Bronchus (tissue), 1 donor: ENCODE data around the gene GHRL.

- PRO-cap: no peak
Observed at GRCh38 chr3:10196432-10196992, 31.8 kb downstream of the IRAK2 start.

GRCh38 chr3:10199109-10199514 lies 34.4 kb downstream of the IRAK2 start:
- PRO-cap: no peak

- PRO-cap: no peak
Observed at GRCh38 chr3:10240822-10241331, 7.4 kb upstream of the TATDN2 start.

- PRO-cap: no peak
Observed at GRCh38 chr3:10292410-10293628, at the start of gene GHRL. GHRL (minus strand) TSS chr3:10292947.

GRCh38 chr3:10319939-10320865 lies 710 bp downstream of the SEC13 start:
- PRO-cap: no peak

GRCh38 chr3:10492410-10492673 lies 13.0 kb downstream of the ATP2B2 start:
- PRO-cap: no peak

- PRO-cap: no peak
Observed at GRCh38 chr3:10506624-10507110, 1.3 kb upstream of the ATP2B2 start.

DNA sequence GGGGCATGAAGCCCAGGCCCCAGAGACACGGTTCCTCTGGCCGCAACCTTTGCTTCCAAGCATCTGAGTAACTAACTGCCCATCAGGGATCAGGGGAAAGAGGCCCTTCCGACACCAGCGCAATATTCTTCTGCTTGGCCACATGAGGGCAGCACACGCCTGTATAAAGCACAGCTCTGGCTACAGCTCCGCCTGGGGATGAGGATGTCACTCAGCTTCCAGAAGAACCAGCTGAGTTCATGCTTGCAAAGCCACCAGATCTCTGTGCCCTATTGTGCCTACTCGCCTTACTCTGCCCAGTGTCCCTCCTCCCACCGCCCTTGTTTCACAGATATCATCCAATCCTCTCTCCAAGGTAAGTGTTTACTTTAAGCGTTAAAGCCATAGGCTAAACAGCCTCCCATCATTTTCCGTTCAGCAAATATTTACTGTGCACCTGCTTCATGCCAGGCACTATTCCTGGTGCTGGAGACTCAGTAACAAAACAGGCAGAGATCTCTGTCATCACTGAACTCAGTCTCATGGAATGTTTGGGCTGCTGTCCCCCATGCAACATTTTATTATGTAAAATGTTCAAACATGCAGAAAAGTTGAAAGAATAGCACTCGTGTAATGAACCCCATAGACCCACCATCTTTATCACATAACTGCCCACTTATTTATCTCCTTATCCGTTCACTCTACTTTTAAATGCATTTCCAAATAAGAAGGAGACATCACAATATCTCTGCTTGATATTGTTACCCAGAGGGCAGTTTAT lies 57.2 kb upstream of the SLC6A11 start:
- PRO-cap: no peak

DNA sequence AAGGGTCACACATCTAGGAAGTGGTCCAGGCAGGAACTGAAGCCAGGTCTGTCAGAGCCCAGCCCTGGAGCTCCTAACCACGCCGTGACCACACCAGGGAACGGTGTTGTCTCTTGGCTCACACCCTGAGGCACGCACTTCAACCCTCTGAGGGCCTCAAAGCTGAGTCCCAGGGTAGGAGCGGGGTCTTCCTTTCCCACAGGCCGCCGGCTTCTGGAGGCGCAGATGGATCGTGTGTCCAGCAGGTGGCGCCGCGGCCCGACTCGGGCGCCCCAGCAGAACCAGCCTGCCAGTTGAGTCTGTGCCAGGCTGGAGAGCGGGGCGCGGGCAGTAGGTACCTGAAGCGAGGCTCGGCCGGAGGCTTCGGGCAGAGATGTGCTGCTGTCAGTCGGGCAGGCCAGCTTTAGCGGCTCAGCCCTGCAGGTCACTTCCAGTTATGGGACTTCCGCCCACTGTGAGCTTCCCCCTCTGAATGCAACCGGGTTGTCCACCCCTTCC lies 68.2 kb downstream of the SLC6A1 start:
- PRO-cap: no peak

GRCh38 chr3:11289022-11289600 lies 16.9 kb downstream of the ATG7 start:
- PRO-cap: no peak

DNA sequence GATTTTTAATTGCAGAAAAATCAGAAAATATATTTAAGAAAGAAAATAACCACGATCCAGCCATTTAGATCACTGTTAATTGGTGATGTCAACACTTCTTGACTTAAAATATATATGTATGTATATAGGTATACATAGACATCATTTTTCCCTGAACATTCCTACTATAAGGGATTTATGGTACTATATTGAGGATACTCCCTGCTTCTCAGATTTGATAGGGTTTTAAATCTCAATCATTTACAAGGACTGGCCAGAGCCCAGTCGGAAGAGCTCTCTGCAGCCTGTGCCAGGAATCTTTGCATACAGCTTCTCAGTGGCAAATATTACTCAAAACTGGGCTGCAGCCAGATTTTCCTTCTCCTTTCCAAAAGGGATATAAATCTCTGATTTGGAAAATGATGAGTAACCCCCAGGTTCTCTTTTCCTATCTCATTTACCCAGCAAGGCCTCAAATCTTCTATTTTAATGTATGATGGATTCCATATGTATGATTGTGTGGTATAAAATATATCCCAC lies 114.1 kb downstream of the ATG7 start:
- PRO-cap: no peak

- PRO-cap: no peak
Observed at GRCh38 chr3:11556154-11556824, 87.4 kb downstream of the VGLL4 start.

- PRO-cap: no peak
Observed at GRCh38 chr3:11557812-11558824, 85.6 kb downstream of the VGLL4 start.

DNA sequence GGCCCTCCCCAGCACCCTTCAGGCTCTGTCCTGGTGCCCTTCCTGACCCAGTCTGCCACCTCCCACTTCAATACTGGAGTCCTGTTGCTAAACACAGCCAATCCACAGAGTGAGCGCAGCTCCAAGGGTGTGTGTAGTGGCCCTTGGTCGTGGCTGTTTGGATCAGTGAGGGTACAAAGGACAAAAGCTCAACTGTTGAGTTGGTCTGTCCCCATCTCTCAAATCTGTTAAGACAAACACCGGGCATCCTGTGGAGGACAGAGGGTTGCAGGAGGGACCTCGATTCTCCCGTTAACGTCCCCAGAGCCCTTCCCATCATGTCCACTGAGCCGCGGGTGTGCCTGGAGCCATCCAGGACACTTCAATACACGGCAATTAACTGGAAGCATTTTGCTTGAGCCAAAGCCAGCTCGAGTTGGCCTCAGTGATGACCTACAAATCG lies 84.2 kb downstream of the VGLL4 start:
- PRO-cap: no peak

GRCh38 chr3:11721381-11721921 lies 77.7 kb upstream of the VGLL4 start:
- PRO-cap: no peak

GRCh38 chr3:12184176-12184693 lies 25.5 kb upstream of the TIMP4 start:
- PRO-cap: no peak

DNA sequence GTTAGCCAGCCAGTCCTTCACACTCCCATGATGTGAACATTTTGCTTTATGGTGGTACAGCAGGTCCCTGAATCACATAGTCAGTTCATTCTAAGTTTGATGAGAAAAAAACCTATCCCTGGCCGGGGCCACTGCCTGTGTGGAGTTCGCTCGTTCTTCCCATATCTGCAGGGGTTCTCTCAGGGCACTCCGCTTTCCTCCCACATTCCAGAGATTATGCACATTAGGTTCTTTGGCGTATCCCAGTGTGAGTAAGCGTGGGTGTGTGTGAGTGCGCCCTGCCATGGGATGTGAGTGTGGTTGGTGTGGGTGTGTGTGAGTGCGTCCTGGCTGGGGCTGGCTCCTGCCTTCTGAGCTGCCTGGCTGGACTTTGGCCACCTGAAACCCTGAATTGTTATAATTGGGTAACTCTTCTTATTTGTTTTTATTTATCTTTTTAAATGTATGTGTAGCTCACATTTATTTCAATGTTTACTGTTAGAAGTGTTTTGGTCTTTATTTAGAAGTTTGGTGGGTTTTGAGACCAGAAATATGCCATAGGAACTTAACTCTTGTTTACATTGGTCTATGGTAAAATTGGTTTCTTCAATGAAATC lies 64.1 kb upstream of the PPARG start:
- PRO-cap: no peak

DNA sequence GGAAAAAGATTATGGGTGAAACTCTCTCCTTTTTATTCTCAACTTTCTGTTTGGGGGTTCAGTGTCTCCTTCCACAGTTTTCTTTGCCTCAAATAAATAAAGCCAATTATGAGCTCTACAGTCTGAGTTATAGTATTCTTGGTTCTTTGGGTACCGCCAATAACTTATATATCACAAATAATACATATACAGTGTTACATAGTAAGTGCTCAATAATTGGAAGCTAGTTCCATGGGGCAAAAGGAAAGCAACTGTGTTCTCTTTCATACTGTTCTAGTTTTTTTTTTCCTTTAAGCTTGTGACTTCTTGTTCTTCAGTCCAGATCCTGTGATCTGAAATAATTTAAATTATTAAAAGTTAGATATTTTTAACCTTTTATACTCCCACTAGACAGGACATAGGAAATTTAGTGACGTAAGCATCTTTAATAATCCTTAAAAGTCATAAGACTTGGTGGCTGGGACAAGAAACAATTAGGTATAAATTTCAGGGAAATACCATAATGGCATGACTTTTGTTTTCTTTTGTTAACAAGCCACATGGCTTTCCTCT lies 29.8 kb downstream of the PPARG start:
- PRO-cap: no peak

GRCh38 chr3:12436244-12437172 lies 47.8 kb upstream of the TSEN2 start:
- PRO-cap: no peak

- PRO-cap: no peak
Observed at GRCh38 chr3:12513704-12514415, 29.6 kb downstream of the TSEN2 start.